Stomach (tissue), 7 donors: ENCODE measurements around the genes RIPK1 and PSMG4.

DNA sequence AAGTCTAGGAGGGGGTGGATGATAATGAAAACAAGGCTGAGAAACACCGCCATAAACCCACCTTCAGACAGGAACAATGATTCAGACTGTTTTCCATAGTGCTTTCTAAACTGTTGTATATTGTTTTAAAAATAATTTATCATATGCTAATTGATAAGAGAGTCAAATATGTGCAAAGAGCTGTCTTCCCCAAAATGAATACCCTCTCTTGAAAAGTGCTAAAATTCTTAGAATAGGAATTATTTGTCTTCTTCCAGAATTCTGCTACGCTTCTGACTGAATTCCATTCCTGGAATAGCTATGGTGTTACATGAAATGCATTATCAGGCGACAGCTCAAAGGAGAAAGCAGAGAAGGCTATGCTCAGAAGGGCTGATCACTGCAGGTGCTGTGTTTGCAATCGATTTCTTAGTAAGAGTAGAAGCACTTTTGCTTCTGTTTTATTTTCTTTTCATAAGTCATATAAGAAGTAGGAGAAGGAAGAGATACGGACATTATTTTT lies 7.5 kb downstream of the MYLK4 start:
- PRO-cap: no peak
- RAMPAGE, long total RNA, 5 experiments: no peak in any of the 5 experiments
- RRBS: no CpG with 5 or more reads among the region's 5 CpGs

DNA sequence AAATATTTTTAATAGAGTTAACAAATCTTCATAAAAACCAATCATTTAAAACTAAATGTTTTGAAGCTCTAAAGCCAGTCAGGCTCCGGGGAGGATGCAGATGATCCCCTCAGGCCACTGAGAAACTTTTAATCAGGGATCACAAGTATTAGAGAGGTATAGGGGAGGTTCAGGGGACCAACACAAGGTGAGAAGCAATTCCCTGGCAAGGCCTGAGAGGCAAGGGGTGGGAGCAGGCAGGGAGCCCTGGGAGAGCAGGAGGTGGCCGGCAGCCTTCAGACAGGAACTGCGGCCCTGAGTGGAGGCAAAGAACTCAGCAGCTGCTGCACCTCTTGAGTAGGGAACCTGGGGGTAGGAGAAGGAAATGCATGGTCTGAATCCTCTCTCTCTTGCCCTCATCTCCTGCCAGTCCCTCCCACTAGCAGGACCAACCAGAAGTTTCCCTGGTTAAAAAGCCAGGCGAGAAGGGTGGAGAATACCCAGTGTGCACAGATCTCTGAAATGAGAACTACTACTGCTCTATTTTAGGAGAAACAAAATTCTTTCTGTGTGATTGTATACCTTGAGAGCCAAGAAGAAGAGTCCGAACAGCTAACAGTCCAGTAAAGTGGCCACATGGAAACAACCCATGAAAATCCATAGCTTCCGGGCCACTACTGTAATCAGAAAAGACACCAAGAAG lies 25.3 kb downstream of the WRNIP1 start:
- PRO-cap: bidirectional peak, plus-strand start at position 450 of the sequence, minus-strand start at position 288 of the sequence
- RAMPAGE, long total RNA, 5 experiments: no peak in any of the 5 experiments
- RRBS: no CpG with 5 or more reads among the region's 6 CpGs

- PRO-cap: no peak
- RAMPAGE, long total RNA, 5 experiments: no peak in any of the 5 experiments
- RRBS: no CpG with 5 or more reads among the region's 4 CpGs
Observed at GRCh38 chr6:2797304-2798066, 32.3 kb downstream of the WRNIP1 start.

GRCh38 chr6:2809508-2810305 lies 32.0 kb downstream of the SERPINB1 start:
- PRO-cap: no peak
- RAMPAGE, long total RNA, 5 experiments: no peak in any of the 5 experiments
- RRBS: no CpG with 5 or more reads among the region's 12 CpGs

DNA sequence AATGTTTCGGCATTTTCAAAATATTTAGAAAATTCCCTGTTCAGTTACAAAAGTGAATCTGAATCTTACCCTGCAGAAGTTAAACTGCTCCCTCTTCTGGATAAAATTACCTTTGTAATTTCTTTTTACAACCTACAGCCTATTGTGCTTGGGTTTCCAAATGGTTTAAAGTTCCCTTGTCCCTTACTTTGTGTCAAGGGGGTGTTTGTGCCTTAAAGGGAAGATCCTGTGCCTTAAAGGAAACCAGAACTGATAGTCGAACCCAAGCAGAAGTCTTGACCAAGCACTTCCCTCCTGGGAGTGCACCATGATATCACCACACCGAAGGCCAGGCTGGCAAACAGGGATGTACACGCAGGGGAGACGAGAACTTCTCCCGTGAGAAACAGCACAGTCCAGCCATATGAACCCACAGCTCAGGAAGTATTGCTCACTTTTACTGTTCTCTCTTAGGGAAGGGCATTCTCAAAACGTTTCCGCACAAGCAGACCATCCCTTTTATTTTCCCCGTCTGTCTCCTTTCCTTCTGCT lies 12.6 kb upstream of the SERPINB1 start:
- PRO-cap: no peak
- RAMPAGE, long total RNA, 5 experiments: no peak in any of the 5 experiments
- RRBS: no CpG with 5 or more reads among the region's 9 CpGs

GRCh38 chr6:2911156-2911627 lies 8.1 kb upstream of the SERPINB9 start:
- PRO-cap: no peak
- RAMPAGE, long total RNA, 5 experiments: no peak in any of the 5 experiments
- RRBS: no CpG with 5 or more reads among the region's 5 CpGs

DNA sequence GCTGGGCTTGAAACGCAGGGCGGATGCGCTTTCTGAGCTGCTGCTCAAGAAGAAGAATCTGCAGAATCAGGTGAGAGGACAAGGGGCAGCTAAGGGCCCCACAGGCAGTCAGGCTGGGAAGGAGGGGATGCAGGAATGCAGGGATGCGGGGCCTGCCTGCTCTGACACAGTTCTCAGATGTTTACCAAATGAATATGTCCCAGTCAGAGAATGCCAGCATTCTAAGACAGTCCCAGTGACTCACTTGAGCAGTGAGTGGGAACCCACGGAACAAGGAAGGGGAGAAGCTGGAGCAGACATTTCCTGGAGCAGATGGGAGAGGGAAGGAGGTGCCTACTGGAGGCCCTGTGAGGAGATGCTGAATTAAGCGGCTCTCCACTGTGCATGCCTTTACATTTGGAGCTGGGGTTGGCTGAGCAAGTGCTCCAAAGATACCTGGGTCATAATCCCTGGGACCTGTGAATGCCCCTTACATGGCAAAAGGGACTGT lies 11.0 kb downstream of the SERPINB6 start:
- PRO-cap: bidirectional peak, plus-strand start at position 311 of the sequence, minus-strand start at position 166 of the sequence
- RAMPAGE, long total RNA, 5 experiments: no peak in any of the 5 experiments
- RRBS: no CpG with 5 or more reads among the region's 6 CpGs

DNA sequence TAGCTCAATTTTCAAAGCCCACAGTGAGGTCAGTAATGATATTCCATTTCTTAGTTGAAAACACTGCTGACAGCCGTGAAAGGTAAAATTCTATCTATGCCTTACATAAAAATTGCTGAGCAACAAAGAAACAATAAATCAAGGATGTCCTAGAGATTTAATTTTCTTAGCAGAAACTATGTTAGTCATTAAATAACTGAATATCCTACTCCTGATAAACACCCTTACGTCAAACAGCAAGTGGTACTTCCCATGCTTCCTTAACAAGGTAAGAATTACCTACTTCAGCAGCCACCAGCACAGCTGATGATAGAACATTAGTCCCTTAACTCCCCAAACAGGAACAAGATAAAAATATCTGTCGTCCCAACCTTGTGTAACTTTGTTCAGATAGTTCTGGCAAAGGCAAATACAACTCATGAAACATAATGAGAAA lies 8.8 kb downstream of the SERPINB6 start:
- PRO-cap: unidirectional peak, plus-strand start at position 297 of the sequence
- RAMPAGE, long total RNA, 5 experiments: no peak in any of the 5 experiments
- RRBS: no CpG with 5 or more reads among the region's 3 CpGs

DNA sequence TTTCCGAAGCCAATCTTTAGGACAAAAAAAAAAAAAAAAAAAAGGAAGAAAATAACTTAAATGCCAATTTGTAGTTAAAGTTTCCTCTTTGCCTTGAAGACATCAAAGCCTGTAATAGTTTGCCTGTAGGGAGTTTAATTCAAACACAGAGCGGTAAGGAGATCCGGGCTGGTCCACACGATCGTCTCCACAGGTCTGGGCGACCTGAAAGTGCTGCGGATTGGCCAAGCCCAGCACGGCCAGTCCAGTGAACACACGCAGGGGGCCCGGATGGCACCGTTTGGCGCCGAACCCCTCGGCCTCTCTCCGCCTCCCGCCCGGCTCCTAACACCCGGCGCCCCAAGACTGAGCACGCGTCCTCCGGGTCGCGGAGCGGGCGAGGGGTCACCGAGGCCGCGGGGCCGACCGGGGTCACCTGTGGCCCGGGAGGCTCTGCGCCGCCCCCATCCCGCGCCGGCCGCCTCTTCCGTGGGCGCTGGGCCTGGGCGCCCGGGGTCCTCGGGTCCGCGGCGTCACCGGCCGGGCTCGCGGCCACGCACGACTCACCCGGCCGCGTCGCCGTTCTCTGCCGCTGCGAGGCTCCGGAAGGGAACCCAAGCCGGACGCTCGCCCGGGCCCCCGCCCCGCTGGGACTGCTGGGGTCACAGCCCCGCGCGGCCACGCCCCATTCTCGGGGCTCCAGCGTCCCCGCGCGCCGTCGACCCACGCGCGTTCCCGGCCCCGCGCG lies 502 bp downstream of the SERPINB6 start:
- PRO-cap: bidirectional peak, plus-strand start at position 247 of the sequence, minus-strand start at position 197 of the sequence; bidirectional peak, plus-strand start at position 667 of the sequence, minus-strand start at position 567 of the sequence
- RAMPAGE, long total RNA, 5 experiments: start-site peak on the minus strand in 4 of 5 experiments, centred at positions 415 to 609 of the sequence, 6 to 108 reads per replicate
- RRBS: 1% methylated on average over 53 of the region's 84 CpGs

GRCh38 chr6:2978042-2978593 lies 6.8 kb upstream of the SERPINB6 start:
- PRO-cap: no peak
- RAMPAGE, long total RNA, 5 experiments: no peak in any of the 5 experiments
- RRBS: no CpG with 5 or more reads among the region's 3 CpGs

DNA sequence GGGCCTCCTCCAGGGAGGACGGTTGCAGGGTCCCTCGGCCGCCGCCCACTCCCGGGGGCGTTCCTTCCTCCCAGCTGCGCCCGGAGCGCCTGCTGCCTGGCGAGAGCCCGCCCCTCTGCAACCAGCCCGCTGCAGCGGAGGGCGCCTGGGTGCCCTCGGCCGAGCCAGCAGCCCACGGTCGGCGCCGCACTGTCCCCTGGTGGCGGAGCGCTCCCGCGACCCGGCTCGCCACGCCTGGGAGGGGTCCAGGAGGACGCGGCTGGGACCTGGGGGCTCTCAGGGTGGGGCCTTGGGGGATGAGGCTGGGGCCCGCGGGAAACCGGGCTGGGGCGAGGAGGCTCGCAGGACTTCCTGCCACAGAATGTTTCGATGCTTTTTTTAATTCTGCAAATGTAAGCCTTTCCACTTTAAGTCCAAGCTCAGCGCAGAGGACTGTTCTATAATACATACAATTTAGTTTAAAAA lies 10.7 kb upstream of the NQO2 start:
- PRO-cap: bidirectional peak, plus-strand start at position 231 of the sequence, minus-strand start at position 65 of the sequence
- RAMPAGE, long total RNA, 5 experiments: no peak in any of the 5 experiments
- RRBS: 2% methylated on average over 12 of the region's 36 CpGs

- PRO-cap: no peak
- RAMPAGE, long total RNA, 5 experiments: no peak in any of the 5 experiments
- RRBS: no CpG with 5 or more reads among the region's 19 CpGs
Observed at GRCh38 chr6:2990253-2990984, 9.3 kb upstream of the NQO2 start.

- PRO-cap: bidirectional peak, plus-strand start at chr6:3068508, minus-strand start at chr6:3068291; bidirectional peak, plus-strand start at chr6:3069060, minus-strand start at chr6:3068831
- RAMPAGE, long total RNA, 5 experiments: start-site peak on the plus strand in 2 of 5 experiments, at chr6:3068525-3068620 at its widest, 14 to 44 reads per replicate
- RRBS: 2% methylated on average over 66 of the region's 122 CpGs
Observed at GRCh38 chr6:3068040-3069254, at the start of gene RIPK1. Gene RIPK1, plus strand, starts transcription at chr6:3068494.

DNA sequence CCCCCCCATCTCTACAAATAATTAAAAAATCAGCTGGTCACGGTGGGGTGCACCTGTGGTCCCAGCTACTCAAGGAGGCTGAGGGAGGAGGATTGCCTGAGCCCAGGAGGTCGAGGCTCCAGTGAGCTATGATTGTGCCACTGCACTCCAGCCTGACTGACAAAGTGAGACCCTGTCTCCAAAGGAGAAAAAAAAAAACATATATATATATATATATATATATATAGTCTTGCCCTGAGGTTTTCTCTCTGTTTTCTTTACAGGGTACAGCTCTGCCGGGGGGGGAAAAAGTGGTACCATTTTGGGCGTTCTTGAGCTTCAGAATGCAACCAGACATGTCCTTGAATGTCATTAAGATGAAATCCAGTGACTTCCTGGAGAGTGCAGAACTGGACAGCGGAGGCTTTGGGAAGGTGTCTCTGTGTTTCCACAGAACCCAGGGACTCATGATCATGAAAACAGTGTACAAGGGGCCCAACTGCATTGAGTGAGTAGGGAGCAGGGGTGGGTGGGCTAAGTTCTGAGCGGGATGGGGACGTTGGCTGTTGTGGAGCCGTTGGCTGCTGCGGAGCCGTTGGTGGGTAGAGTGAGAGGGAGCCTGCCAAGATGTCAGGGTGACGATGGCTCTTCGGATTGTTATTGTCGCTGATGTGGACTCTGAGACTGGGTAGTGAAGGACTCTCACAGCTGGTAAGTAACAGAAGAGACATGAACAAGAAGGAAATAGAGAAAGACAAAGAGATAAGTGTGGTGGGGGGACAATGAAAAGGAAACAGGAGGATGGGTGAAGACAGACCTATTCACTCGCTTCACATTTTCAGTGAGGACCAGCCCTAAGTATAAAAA lies 8.4 kb downstream of the RIPK1 start:
- PRO-cap: no peak
- RAMPAGE, long total RNA, 5 experiments: start-site peak on the plus strand in 4 of 5 experiments, centred at positions 319 to 523 of the sequence, 18 to 70 reads per replicate
- RRBS: no CpG with 5 or more reads among the region's 14 CpGs

DNA sequence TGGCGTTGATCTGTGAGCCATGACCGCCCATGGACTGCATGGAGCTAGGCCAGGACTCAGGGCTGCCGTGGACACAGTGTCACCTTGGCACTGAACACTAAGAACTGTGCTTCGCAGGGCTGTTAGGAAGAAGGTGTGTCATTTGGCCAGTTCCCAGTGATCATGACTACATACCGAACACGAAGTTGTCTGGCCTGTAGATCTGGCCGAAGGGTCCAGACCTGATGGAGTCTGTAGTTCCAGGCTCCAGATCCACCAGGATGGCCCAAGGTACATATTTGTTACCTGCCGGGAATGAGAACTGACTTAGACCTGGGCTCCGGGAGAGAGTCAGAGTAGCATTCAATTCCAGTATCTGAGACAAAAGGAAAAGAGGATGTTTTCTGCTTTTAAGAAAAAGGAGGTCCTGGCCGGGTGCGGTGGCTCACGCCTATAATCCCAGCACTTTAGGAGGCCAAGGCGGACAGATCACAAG lies 21.5 kb upstream of the TUBB2A start:
- PRO-cap: no peak
- RAMPAGE, long total RNA, 5 experiments: no peak in any of the 5 experiments
- RRBS: 82% methylated on average over 2 of the region's 13 CpGs

DNA sequence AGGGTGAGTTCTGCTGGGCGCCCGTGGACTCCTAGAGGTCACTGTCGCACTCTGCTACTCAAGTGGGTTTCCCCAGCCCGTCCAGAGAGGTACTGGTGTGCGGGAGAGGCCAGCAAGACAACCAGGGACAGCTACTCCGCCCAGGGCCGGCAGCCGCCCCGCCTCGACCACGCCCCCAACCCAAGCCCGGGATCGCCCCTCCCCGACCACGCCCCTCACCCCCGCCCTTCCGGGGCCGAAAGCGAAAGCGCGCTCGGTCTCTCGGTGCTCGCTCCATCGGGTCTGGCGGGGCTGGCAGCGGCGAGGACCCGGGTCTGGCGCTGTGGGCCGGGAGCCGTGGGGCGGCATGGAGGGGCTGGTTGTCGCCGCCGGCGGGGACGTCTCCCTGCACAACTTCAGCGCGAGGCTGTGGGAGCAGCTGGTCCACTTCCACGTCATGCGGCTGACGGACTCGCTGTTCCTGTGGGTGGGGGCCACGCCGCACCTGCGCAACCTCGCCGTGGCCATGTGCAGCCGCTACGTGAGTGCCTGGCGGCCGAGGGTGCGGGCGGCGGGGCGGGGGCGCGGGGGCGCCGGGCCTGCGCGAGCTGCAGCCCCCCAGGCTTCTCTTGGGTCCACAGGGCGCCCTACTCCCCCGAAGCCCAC lies at the start of gene PSMG4:
TSS of gene PSMG4 (plus strand) at position 271 of the 645 bp plus-strand sequence.
- PRO-cap: bidirectional peak, plus-strand start at position 276 of the sequence, minus-strand start at position 94 of the sequence; bidirectional peak, plus-strand start at position 523 of the sequence, minus-strand start at position 397 of the sequence
- RAMPAGE, long total RNA, 5 experiments: start-site peak on the plus strand in 5 of 5 experiments, centred at positions 301 to 327 of the sequence, 38 to 1,637 reads per replicate
- RRBS: 2% methylated on average over 28 of the region's 65 CpGs

DNA sequence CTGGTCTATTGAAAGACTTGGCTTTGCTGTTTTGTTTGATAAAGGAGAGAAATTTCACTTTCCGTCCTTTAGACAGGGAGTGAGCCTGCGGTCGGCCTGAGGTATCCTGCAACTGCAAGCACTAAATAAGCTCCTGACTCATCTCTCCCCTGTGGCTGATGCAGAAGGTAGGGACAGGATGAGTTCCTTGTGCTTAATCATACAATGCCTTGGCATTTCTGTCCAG lies 23.3 kb downstream of the PSMG4 start:
- PRO-cap: no peak
- RAMPAGE, long total RNA, 5 experiments: no peak in any of the 5 experiments
- RRBS: no CpG with 5 or more reads among the region's 3 CpGs

DNA sequence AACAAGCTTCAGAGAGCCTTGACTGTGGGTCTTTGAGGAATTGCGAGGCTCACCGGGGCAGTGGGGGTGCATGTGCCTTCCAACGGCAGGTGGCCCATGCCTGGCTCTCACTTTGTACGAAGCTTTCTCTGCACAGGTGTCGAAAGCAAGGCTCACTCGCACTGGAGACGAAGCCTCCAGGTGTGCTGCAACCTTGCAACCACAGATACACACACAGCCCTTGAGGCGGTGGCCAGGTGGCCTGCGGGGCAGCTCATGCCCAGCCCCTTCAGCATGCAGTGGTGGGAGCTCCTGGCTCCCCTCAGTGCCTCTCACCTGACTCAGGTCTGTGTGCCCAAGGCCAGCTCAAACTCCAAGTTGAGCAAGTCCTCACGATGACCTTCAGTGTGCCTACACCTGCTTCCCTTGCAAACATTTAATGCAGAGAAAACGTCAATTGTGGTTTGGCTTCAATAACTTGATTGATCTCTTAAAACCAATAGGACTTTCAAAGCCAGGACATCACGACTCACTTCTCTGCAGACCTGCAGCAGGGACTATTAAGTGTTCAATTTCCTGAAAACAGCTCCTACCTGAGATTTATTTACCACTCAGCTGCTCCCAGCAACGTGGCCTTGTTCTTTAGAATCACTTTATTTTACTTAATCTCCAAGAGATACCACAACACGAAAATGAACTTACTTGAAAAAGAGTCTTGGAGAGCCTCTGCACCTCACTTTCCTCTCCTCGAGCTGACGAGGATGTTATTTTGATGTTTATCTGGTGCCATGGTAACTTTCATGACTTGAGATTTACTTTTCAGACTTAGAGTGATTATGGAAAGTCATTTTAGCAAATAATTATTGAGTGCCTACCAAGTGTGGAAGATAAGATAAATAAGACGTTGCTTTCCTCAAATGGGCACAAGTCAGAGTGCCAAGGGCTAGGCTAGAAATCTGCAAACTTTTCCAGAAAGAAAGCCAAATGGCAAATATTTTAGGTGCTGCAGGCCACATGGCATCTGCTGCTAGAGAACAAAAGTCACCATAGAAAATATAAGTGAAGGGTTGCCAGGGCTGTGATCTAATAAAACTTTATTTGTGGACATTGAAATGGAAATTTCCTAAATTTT lies 86.2 kb downstream of the SLC22A23 start:
- PRO-cap: no peak
- RAMPAGE, long total RNA, 5 experiments: no peak in any of the 5 experiments
- RRBS: no CpG with 5 or more reads among the region's 17 CpGs

DNA sequence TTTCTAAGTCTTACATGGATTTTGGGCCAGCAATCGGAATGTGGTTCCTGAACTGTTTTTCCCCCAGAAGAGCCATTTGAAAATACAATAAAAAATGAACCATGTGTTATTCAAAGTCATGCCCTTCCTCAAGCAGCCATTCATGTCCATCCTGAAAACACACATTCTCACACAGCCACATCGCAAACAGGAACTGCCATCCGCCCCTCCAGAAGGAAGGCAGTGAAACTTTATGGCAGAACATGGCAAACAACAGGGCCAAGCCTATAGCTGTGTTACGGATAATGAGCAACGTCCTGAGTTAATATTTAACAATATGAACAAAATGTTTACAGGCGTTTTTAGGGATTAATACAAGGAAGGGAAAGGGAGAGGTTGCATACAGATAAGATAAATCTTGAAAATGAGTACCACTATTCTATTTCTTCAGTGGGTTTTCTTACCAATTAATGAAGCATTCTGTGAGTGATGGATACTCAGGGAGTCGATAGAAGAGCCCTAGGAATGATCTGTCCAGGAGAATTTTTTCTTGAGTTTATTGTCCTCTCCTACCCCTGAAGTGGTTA lies 57.5 kb downstream of the SLC22A23 start:
- PRO-cap: no peak
- RAMPAGE, long total RNA, 5 experiments: start-site peak on the minus strand in 1 of 5 experiments, centred at position 266 of the sequence, 5 reads per replicate
- RRBS: no CpG with 5 or more reads among the region's 7 CpGs

GRCh38 chr6:3585449-3585742 lies 128.5 kb upstream of the SLC22A23 start:
- PRO-cap: no peak
- RAMPAGE, long total RNA, 5 experiments: no peak in any of the 5 experiments
- RRBS: no CpG with 5 or more reads among the region's 2 CpGs